Hair follicular keratinocyte (primary cell): ENCODE results near the gene ABCC4.

- RAMPAGE, long total RNA = no peak
These were observed 44.9 kb downstream of the NDFIP2 start for GRCh38 chr13:79525619-79526498.

DNA sequence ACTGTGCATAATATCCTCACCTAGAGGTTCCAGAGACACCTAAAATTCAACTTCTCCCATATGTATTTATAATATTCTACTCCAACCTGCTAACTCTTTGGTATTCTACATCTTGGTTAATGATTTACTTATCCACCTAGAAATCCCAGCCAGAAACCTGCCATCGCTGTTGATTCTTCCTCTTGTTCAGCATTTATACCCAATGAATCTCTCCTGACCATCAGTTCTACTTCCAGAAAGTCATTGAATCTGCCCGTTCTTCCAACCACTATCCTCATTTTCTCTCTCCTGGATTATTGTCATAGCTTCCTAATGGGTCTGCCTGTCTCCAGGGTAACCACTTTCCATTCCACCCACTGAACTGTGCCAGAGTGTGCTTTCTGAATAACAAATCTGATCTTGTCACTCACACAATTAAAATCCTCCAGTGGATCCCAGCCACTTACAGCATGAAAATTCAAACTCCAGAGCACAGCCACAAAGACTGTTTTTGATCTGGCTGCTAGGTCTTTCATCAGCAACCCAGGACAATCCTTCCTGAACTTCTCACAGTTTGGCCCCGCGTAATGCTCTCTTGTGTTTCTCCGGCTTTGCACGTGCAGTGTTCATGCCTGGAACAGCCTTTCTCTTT is 330.6 kb downstream of the SPRY2 start:
- RAMPAGE, long total RNA = no peak

GRCh38 chr13:80337519-80338094 is 3.3 kb downstream of the SPRY2 start:
- RAMPAGE, long total RNA = no peak

DNA sequence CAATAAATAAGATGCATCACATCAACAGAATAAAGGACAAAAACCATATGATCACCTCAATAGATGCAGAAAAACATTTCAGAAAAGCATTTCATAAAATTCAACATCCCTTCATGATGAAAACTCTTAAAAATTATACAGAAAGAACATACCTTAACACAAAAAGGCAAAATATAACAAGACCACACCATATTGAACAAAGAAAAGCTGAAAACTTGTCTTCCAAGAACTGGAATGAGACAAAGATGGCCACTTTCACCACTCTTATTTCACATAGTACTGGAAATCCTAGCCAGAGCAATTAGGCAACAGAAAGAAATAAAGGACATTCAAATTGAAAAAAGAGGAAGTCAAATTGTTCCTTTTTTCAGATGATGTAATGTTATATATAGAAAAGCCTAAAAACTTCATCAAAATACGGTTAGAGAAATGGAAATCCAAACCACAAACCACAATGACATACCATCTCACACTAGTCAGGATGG is 113.1 kb upstream of the SPRY2 start:
- RAMPAGE, long total RNA = no peak

GRCh38 chr13:83136575-83136819 is 745.8 kb downstream of the SLITRK1 start:
- RAMPAGE, long total RNA = no peak

GRCh38 chr13:83554712-83555259 is 327.5 kb downstream of the SLITRK1 start:
- RAMPAGE, long total RNA = no peak

GRCh38 chr13:85363201-85364012 is 435.8 kb downstream of the SLITRK6 start:
- RAMPAGE, long total RNA = no peak

- RAMPAGE, long total RNA = no peak
These were observed 289.8 kb downstream of the SLITRK6 start for GRCh38 chr13:85509364-85509871.

- RAMPAGE, long total RNA = no peak
These were observed 2.0 kb upstream of the GPC6 start for GRCh38 chr13:93224428-93225174.

DNA sequence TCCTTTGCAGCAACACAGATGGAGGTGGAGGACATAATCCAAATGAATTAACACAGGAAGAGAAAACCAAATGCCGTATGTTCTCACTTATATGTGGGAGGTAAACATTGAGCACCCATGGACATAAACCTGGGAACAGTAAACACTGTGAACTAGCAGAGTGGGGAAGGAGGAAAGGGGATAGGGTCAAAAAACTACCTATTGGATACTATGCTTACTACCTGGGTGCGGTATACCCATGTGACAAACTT is 294.6 kb downstream of the DCT start:
- RAMPAGE, long total RNA = no peak

DNA sequence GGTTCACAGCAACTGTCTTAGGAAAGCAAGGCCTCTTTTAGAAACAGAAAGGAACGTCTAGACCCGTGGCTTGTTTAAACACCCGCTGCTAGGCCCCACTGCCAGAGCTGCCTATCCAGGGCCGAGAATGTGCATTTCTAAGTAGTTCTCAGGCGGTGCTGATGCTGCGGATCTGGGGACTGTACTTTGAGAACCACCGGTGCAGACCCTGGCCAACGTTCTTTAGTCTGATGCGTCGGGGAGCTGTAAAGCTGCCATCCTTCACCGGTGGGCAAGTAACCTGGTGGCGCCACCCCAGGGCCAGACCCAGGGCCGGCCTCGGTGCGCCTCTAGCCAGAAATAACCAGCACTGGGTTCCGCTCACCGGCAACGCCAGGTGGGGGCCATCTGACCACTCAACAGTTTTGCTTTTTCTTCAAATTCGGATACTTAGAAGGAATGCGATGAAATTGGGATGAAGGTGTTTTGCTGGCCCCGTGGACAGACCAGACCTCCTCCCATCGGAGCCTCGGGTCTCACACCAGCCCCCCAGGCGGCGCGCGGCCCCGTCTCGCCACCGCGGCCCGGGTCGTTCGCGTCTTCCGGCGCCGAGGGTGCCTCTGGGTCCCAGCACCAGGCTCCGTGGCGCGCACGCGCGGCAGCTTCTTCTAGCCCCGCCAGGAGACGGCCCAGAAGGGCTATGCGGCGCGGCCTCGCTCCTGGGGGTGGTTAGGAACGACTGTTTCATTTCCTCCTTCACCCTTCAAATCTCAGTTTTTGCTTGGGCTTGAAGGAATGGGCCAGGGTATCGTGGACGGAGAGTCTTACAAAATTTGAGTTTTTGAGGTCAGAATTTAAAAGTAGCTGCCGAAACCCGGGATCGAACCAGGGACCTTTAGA is 46.9 kb downstream of the TGDS start:
- RAMPAGE, long total RNA = no peak

- RAMPAGE, long total RNA = no peak
These were observed 1.4 kb upstream of the TGDS start for GRCh38 chr13:94597355-94597689.

GRCh38 chr13:94707789-94708595 is 4.4 kb downstream of the SOX21 start:
- RAMPAGE, long total RNA = no peak

DNA sequence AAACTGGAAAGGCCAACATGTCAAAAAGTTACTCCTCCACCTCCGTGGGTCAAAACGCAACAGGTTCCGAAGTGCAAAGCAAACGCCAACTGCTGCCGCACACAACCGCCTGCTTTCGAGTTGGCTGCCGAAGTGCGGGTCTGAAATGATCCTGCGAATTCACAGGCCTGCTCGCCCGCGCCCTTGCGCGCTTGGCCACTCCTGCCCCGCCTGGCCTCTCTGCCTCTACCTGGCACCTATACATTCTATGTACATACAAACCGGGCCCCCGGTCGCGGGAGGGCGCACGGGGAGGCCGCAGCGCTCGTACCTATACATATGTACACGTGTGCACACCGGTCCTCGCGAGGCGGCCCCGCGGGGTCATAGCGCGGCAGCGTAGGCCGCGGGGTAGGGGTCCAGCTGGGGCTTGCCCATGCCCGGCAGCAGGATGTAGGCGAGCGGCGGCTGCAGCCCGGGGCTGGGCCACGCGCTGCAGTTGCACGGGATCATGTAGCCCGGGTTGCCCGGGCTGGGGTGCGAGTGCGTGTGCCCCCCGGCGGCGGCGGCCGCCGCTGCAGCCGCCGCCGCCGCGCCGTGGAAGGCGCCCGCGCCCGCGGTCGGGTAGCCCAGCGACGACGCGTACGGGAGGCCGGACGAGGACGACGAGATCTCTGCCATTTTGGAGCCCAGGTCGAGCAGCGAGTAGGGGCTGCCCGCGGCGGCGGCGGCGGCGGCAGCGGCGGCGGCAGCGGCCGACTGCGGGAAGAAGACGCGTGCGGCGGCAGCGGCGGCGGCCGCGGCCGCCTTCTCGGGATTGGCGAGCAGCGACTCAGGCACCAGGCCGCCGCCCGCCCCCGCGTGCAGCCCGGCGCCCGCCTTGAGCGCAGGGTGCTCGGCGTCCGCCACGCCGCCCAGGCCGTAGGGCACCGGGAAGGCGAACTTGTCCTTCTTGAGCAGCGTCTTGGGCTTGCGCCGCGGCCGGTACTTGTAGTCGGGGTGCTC is 1.2 kb downstream of the SOX21 start:
- RAMPAGE, long total RNA = no peak

DNA sequence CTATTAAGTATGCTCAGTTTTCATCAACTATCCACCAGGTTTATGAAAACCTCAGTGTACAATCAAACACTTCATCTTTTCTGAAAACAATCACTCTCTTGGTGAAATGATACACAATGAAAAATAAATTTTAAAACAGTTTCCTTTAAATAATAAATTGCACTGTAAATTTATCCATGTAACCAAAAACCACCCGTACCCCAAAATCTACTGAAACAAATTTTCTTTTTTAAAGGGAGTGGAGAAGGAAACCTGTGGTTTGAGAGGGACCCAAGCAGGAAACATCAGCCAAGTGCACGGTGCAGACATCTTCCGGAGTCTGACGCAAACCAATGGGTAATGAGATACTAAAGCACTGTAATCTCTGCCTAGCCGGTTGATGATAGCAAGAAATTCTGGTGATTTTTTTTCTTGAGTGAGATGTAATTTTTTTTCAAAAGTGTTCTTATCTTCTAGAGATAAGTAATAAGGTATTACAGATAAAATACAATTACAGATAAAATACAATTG is 115.4 kb downstream of the ABCC4 start:
- RAMPAGE, long total RNA = no peak

DNA sequence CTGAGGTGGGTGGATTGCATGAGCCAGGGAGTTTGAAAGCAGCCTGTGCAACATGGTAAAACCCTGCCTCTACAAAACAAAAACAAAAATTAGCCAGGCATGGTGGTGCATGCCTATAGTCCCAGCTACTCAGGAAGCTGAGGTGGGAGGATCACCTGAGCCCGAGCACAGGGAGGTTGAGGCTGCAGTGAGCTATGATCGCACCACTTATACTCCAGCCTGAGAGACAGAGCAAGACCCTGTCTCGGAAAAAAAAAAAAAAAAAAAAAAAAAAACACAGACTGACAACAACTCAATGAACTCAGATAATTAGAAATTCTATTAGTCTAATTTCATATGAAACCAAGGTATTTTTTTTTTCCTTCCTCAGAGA is 22.7 kb downstream of the ABCC4 start:
- RAMPAGE, long total RNA = no peak

DNA sequence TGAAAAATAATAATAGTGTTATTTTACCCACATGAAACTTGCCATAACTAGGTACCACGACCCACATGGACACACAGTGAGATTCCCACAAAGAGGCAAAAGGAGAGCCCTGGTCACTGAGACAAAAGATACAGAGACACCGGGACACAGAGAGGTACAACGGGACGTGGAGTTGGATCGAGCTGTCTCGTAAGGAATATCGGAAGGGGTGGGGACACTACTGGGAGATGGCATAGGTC is 849 bp downstream of the ABCC4 start:
- RAMPAGE, long total RNA = no peak

GRCh38 chr13:95301121-95301997 is at the start of gene ABCC4:
Gene ABCC4, minus strand, starts transcription at chr13:95301451.
- RAMPAGE, long total RNA = no peak

GRCh38 chr13:97165772-97166381 is 56.3 kb upstream of the MBNL2 start:
- RAMPAGE, long total RNA = no peak

DNA sequence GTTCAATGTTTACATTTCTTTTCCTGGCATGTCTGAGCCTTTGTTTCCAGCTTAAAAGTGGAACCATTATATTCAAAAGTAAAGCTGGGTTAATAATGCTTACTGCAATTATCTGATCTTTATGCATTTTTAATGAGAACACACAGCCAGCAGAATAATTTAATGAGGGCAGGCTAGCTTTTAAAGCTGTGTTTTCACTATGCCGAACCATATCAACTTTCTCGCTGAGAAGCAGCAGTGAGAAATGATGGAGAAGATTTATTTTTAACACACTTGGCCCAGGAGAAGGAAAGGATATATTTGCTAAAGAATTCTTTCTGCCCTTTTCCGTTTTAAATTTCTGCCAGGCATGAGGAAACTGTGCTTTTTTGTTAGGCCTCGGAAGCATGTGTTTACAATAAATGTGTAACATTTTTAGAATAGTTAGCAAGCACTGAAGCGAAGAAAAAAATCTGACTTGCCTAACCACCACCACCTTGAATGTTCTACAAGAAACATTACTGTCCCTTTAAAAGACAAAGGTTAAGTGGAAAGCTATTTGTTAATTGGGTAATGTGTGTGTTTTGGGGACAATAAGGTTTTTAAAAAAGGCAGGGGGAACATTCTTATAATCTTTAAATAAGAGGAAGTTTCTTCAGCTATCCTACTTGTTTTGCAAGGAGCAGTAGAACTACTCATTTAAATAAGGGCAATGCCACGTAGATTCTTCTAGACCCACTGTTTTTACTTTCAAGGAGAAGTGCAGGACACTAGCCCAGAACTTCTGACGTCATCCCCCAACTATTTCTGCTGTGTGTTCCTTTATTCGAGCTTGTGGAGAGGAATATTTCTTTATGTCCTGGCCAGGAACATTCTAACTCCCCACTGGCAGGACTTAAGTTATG is 1.2 kb downstream of the MBNL2 start:
- RAMPAGE, long total RNA = no peak